Umbilical cord (tissue), 2 donors: ENCODE results near the genes GLO1, SAYSD1 and KCNK5.

DNA sequence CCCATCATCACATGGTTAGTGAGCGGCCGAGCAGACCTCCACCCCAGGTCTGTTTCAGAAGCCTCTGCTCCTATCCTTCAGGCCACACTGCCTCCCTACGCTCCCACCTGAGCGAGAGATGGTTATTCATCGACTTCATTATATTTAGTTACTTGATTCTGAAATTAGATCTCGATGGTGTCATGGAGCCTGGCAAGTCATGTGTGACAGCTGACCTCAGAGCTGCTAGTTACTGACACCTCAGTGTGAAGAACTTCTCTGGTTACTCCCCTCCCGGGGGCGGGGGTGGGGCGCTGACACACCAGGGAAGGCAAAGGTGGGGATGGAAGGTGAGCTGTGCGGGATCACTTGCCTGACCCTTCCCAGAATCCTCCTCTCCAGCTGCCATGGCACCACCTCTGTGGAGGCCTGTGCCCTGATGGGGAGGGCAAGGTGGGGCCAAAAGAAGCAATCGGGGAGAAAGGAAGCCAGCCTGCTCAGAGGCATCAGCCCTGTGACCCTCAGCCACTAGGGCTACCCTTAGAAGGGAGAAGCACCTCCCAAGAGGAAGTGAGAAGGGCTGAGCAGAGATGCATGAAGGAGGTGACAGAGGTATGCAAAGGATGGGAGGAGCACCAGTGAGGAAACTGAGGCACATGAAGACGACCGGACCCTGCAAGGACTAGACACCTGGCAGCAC is 17.7 kb downstream of the MDGA1 start:
- RAMPAGE, long total RNA: no peak

DNA sequence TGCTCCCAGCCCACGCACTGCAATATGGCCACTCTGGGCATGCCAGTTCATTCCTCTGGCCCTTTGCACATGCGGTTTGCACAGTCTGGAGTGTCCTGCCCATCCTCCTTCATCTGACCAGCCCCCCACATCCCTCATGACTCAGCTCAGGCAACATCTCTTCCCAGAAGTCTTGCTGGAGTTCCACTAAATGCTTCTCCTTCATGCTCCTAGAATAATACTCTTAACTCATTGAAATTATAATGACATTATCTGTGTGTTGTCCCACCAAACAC is 16.0 kb upstream of the MDGA1 start:
- RAMPAGE, long total RNA: no peak

- RAMPAGE, long total RNA: no peak
These were observed 2.9 kb downstream of the ZFAND3 start for GRCh38 chr6:37822296-37822915.

GRCh38 chr6:37861803-37862613 is 42.5 kb downstream of the ZFAND3 start:
- RAMPAGE, long total RNA: no peak

- RAMPAGE, long total RNA: no peak
These were observed 195.9 kb downstream of the BTBD9 start for GRCh38 chr6:38443512-38444566.

DNA sequence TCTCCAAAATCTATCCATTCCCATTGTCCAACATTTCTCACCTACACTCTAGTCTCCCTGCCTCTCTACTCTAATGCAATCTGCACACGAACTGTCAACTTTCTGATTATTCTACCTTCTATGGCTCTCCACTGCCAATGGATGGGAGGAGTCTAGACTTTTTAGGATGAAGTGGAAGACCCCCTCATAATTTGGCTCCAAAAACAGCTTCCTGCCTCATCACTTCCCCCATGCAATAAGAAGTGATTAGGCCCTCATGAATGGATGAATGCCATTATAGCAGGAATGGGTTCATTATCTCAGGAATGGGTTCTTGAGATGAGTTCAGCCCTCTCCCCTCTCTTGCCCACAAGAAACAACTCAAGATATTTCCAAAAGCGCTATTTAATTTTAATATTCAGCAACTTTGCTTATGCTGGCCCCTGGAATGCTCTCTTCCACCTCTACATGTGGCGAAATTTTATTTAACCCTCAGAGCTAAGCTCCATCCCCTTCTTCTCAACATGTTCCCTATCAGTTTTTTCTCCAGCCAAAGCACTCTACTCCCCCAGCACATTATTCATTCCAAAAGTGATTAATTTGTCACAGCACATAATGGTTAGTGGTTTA is 3.0 kb downstream of the BTBD9 start:
- RAMPAGE, long total RNA: no peak

- RAMPAGE, long total RNA: start-site peak on the minus strand at chr6:38703063-38703135, 265 and 178 reads in 2 replicates
These were observed at the start of gene GLO1 for GRCh38 chr6:38702361-38703506. Gene GLO1, minus strand, starts transcription at chr6:38703145.

DNA sequence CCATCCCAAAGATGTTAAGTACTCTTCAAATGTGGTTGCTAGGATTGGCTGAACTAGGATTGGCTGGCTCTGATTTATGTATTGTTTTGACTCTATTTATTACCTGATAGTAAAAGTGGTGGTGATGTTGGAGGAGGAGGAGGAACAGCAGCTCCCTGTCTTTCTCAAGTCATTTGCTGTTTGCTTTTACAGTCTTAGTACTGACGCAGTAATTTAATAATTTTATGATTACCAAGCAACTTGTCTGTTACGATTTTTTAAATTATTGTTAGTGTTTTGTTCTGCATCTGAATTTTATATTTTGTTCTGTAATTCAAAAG is 73.7 kb upstream of the GLP1R start:
- RAMPAGE, long total RNA: no peak

- RAMPAGE, long total RNA: no peak
These were observed at the start of gene SAYSD1 for GRCh38 chr6:39114224-39115357. Gene SAYSD1, minus strand, starts transcription at chr6:39115186.

- RAMPAGE, long total RNA: no peak
These were observed at the start of gene KCNK5 for GRCh38 chr6:39228876-39229774. Gene KCNK5, minus strand, starts transcription at chr6:39229475.

GRCh38 chr6:39345010-39345311 is 22.5 kb upstream of the KCNK16 start:
- RAMPAGE, long total RNA: no peak

DNA sequence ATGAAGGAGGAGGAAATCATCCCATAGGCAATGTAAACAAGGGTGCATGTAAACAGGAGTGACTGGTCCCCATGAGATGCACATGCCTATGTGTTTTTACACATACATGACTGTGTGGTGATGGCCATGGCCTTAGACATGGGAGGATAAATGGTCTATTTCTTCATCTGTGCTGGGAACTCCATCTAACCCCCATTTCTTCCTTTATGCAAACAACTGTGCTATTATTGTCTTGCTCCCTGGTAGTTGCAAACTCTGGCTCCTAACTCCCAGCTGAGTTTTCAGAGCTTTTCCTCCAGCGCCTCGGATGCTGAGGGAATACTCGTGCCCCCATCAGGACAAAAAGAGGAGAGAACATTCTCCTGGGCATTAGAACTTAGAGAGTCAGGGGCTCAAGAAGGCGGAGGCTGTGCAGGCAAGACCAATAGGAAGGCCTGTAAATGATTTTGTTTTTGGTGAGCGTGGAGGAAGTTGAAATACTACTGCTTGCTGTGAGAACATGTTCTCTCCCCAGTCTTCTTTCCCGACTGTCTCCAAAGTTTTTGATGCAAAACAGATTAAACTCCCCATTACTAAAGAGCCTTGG is 2.1 kb downstream of the DAAM2 start:
- RAMPAGE, long total RNA: no peak

DNA sequence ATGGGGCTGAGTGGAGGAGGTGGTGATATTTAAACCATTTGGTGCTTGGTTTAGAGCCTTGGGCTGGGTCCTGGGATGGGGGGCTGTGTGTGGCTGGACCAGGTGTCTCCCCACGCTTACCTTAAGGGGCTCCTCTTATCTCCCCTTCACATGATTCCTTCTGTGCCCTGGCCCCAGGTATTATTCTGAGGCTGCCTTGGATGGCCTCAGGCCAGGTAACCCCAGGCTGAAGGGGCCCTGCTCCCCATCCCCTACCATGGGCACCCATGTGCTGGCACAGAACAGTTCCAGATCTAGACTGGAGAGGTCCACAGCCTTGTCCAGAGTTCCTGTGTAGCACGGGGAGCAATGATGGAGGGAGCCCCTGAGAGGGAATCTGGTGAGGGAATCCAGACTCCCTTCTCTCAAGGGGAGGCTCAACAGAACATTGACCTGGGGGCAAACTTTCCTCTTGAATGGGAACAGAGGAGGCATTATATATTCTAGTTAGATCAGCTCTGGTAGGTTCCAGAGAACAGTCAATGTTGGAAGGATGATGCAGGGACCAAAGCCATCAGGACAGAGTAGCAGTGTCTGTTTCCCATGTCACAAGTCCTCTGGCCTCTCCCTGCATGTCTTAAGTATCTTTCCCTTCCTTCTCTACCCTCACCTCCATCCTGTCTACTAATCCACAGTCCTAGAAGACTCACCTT is 32.0 kb downstream of the MOCS1 start:
- RAMPAGE, long total RNA: no peak

DNA sequence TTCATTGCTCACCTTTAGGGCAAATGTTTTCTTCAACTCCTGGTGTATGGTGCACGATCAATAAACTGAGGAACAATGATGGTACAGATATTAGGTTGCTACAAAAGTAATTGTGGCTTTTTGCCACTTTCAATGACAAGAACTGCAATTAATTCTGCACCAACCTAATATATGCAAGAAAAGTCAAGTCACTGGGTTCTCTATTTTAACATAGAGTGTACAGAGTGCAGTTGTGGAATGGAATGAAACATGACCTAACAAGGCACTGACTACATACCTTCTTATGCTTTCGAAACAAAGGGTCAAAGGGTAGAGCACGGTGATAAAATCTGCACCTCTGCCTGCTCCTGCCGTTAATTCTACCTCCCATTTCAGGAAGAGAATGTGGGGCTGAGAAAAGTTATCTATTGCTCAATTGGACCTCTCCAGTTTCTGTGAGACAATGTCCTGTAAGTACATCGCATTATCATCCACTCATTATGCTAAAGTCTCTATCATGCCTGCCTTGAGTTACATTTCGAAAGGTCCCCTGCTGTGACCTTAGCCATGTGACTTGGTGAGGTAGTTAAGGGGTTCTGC is 13.9 kb upstream of the MOCS1 start:
- RAMPAGE, long total RNA: no peak

- RAMPAGE, long total RNA: no peak
These were observed 127.6 kb upstream of the LRFN2 start for GRCh38 chr6:40714566-40715297.

DNA sequence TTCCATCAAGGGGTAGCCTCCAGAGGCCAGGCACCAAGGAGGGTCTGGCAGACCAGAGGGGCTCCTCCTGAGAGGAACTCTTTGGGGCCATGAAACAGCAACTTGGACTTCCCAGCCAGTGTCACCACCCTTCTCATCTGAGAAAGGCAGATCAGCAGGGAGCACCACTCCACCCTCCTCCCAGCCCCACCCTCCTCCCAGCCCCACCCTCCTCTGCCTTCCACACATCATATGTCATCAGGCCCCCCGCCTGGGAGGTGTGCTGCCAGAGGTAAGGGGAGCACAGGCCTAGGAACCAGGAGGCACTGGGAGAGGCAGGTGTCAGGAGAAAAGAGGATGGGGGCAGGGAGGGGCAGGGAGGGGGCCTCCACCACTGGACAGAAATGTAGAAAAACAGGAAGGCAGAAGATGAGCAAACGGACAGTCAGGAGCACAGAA is 1.1 kb upstream of the TSPO2 start:
- RAMPAGE, long total RNA: no peak

DNA sequence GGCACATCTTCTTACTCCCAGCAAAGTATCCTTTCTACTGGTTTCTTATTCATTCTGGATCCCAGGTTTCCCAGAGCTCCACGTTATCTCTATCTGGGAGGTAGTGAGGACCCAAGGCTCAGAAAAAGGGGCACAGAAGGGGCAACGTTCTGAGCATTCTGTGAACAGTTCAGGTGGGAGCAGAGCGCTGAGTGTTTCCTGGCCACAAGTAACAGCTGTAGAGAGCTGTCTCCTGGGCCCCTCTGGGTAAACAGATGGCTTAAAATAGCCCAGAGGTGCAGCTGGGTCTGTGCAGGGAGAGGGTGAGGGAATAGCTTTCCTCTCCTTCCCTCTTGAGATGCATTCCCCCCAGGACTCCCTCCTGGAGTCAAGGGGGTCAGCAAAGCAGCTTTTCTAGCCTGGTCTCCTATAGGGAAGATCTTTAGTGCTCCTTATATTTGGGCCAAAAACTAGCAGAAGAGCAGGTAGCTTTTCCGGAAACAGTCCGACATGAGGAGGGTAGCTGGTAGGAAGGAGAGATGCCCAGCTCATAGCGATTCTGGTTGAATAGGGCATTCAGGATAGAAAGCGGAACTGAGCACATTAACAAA is 2.3 kb downstream of the APOBEC2 start:
- RAMPAGE, long total RNA: no peak

DNA sequence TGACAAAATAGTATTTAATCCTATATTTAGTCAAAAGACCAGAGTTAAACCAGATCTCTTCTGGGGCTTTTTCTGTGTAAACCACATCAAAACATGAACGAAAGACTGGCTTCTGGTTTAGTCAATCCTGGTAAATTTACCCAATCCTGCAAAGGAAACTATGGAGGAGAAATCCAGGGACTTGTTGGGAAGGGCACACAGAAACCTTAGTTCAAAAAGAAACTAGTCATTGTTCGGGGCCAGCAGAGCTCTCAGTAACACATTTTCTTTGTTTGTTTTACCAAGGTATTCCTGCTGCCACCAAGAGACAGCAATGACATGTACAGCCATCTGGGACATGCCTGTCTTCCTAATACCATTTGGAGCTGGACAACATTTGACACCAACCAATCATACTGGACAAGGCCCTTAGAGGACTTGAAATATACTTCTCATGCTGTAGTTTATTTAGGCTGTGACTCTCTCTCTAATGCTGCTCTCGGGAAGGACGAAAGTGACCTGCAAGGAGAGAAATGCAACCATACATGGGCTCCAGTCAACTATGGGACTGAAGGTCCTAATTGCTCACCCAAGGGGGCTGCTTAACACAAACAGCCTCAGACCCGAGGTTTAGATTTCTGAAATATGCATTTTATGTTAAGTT is 8.2 kb downstream of the OARD1 start:
- RAMPAGE, long total RNA: no peak

DNA sequence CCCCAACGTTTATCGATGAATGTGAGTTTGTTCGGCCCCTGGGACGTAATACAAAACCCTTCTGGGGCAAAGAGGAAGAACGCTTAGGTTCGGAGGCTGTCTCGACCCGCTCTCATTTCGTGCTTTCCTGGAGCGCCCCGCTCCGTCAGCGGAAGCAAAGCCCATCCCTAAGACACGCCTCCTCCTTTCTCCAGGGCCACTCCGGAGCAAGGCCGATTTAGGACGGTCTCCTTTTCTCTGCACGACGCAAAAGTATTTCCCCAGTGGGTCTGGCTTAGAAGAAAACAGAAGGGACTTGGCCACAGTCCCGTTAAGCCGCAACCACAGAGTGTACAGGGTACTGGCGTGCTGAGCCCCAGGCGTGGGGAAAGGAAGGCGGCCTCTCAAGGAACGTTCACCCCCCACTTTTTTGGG is 382 bp downstream of the OARD1 start:
- RAMPAGE, long total RNA: no peak

- RAMPAGE, long total RNA: no peak
These were observed 2.0 kb downstream of the NFYA start for GRCh38 chr6:41074789-41075092.